ENCODE measurements around a stretch of chr6.

DNA sequence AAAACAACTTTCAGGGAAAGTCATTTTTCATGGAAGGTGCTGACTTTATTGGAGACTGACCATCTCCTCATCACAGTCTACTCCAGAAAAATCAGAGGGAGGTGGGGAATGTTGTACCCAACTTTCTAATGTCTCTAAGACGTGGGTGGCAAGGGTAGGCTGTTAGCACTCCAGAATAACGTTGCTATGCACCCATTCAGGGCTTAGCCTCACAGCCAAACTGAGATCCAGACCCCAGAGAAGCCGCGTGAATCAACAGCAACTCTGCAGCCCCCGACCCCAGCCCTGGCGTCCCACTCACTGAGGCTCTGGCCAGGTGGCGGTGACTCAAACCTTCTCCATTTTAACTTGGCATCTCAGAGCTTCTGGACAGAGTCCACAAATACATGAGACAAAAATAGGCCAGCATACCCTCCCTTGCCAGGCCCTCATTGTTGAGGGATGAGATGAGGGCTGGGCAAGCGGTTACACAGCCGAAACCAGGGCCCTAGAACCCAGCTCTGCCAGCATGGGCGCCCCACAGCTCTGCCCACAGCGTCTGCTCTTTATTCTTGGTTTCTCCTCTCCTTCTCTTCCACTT lies 118.4 kb downstream of the MYLK4 start:
- PRO-cap = no peak
- RAMPAGE, long total RNA, 3 experiments = no peak in any of the 3 experiments

DNA sequence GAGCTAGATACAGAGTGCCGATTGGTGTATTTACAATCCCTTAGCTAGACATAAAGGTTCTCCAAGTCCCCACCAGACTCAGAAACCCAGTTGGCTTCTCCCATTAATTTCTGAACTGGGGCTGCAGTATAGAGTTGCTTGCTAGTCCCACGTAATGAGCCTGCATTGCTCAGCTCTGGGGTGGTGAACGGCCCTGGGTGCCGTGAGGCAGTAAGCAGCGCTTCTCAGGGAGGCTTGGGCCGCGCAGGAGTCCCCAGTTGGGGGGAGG lies 2.1 kb upstream of the WRNIP1 start:
- PRO-cap = no peak
- RAMPAGE, long total RNA, 3 experiments = no peak in any of the 3 experiments

DNA sequence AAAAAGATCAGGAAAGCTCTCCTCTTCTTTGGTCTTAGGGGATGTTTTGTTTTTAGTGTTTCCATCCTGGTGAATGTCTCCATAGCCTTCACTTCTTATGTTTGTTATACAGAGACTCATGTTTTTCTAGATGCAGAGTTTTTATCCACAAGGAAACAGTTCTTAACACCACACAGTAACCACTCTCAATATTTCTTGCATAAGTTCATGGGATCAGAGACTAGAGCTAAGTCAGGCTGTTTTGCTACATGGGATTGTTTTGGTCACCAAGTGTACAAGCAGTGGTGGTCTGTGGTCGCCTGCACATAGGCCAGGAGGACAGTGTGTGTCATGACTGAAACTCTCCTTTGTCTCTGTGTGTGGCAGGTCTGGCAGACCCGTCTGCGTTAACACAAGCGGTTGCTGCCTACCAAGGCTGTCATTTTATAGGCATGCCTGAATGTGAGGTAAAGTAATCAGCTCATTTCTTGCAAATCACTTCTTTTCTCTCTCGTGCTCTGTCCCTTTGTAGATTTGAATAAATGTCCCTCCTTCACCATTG lies 18.8 kb downstream of the WRNIP1 start:
- PRO-cap = no peak
- RAMPAGE, long total RNA, 3 experiments = no peak in any of the 3 experiments

DNA sequence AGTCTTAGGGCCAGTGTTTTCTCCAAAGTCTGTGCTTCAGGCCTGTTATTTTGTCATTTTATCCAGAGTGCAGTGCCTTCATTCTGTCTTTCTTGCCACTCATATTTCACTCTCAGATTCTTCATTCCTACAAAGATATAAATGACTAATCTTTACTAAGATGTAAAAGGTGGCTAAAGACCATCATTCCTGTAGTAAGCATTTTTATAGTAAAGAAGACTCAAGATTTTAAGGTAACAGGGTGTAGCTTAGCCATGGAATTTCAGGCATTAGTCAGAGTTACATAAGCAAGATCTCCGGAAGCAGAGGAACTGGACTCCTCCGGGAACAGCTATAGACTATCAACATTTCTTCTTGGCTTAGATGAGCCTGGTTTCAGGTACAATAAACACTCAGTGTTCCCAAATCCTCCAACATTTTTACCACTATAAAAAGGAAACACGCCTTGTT lies 23.8 kb downstream of the SERPINB1 start:
- PRO-cap = no peak
- RAMPAGE, long total RNA, 3 experiments = no peak in any of the 3 experiments

DNA sequence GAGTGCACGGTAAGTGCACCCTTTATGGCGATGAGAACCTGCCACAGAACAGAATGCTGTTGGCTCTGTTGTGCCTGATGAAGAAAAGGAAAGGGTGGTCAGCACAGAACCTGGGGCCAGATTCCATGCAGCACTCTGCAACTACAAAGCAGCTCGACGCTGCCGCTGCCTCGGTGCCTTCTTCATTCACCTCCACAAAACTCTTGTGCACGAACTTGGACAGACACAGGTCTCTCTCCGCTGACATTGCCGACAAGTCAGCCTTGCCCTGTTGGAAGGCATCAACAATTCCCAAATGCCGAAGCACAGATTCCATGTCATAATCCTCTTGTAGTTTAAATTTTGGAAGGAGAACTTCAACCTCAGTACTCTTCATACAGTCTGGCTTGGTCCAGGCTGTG lies 13.0 kb downstream of the SERPINB9 start:
- PRO-cap = no peak
- RAMPAGE, long total RNA, 3 experiments = no peak in any of the 3 experiments

- PRO-cap = no peak
- RAMPAGE, long total RNA, 3 experiments = no peak in any of the 3 experiments
These were observed 12.1 kb downstream of the SERPINB9 start for GRCh38 chr6:2890849-2891501.

- PRO-cap = no peak
- RAMPAGE, long total RNA, 3 experiments = no peak in any of the 3 experiments
These were observed 33.0 kb downstream of the SERPINB6 start for GRCh38 chr6:2938388-2938709.

GRCh38 chr6:2965209-2965695 lies 6.1 kb downstream of the SERPINB6 start:
- PRO-cap = no peak
- RAMPAGE, long total RNA, 3 experiments = no peak in any of the 3 experiments

- PRO-cap = bidirectional peak, plus-strand start at chr6:2999878, minus-strand start at chr6:2999639
- RAMPAGE, long total RNA, 3 experiments = no peak in any of the 3 experiments
These were observed 647 bp upstream of the NQO2 start for GRCh38 chr6:2998718-2999776.

- PRO-cap = no peak
- RAMPAGE, long total RNA, 3 experiments = no peak in any of the 3 experiments
These were observed 22.5 kb downstream of the NQO2 start for GRCh38 chr6:3022135-3022617.

DNA sequence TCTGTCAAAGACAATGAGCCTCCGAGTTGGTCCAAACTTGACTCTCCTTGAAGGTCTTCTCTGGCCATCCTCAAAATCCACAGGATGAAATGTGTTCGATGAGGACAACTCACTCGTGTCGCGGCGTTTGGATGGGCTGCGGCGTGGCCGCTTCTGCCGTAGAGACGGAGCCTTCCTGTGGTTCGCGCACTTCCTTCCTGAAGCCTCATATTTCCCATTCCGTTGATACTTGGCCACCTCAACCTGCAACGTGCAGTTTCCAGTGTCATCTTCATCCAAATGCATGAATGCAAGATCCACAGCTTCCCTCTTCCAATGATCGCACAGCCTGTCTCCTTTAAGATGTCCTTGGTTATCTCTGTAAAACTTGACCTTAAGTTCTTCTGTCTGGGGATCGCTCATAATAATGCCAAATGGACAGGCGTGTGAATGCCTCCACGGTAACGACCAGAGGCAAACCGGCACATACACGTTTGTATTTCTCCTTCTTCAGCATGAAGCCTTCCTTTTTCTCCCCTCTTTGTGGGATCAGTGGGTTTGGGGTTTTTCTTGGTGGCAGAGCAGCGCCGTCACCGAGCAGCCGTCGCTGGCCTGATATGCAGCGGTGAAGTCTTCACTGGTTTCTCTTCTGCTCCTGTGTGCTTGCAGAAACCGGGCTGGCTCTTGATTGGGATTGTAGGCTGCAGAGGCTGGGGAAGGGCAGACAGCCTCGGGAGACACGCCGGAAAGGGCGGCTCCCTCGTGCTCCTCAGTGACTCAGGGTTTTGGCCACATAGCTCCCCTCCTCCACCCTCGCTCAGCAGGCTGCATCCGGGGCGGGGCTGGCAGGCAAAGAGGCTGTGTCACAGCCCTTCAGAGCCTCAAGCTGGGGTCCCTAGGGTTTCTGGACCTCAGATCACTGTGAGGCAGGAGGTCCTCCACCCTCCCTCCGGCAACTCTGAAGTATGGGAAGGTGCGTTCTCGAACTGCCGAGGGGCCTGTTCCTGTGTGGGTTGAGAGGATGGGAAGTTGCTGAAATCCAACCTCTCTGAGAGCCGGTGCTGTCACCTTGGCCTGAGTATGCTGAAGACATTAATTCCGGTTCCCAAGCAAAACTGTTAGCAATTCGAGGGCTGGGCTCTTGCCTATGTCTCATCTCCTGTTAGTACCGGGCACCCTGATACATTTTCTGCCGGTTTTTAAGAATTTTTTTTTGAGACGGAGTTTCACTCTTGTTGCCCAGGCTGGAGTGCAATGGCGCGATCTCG lies 24.0 kb downstream of the NQO2 start:
- PRO-cap = bidirectional peak, plus-strand start at position 809 of the sequence, minus-strand start at position 669 of the sequence
- RAMPAGE, long total RNA, 3 experiments = start-site peak on the minus strand in 3 of 3 experiments, centred at positions 636 to 673 of the sequence, 23 to 189 reads per replicate

GRCh38 chr6:3080856-3081167 lies 12.5 kb downstream of the RIPK1 start:
- PRO-cap = no peak
- RAMPAGE, long total RNA, 3 experiments = start-site peak on the plus strand in 1 of 3 experiments, at chr6:3081017-3081123 at its widest, 23 reads per replicate

DNA sequence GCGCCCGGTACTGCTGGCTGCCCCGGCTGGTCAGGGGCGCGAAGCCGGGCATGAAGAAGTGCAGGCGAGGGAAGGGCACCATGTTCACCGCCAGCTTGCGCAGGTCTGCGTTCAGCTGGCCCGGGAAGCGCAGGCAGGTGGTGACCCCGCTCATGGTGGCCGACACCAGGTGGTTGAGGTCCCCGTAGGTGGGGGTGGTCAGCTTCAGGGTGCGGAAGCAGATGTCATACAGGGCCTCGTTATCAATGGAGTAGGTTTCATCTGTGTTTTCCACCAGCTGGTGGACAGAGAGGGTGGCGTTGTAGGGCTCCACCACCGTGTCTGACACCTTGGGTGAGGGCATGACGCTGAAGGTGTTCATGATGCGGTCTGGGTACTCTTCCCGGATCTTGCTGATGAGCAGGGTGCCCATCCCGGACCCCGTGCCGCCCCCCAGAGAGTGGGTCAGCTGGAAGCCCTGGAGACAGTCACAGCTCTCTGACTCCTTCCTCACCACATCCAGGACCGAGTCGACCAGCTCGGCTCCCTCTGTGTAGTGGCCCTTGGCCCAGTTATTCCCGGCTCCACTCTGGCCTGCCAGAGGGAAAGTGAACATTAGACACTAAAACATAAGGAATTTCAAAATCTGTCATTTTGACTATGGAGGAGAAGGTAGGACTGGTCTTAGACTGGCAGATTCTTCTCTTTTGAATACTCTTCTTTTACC lies 2.8 kb downstream of the TUBB2A start:
- PRO-cap = no peak
- RAMPAGE, long total RNA, 3 experiments = no peak in any of the 3 experiments

- PRO-cap = no peak
- RAMPAGE, long total RNA, 3 experiments = no peak in any of the 3 experiments
These were observed 4.7 kb upstream of the TUBB2A start for GRCh38 chr6:3162009-3162473.

- PRO-cap = no peak
- RAMPAGE, long total RNA, 3 experiments = no peak in any of the 3 experiments
These were observed 2.2 kb upstream of the TUBB2B start for GRCh38 chr6:3229556-3230226.

- PRO-cap = no peak
- RAMPAGE, long total RNA, 3 experiments = no peak in any of the 3 experiments
These were observed 11.8 kb downstream of the PSMG4 start for GRCh38 chr6:3270346-3271081.

DNA sequence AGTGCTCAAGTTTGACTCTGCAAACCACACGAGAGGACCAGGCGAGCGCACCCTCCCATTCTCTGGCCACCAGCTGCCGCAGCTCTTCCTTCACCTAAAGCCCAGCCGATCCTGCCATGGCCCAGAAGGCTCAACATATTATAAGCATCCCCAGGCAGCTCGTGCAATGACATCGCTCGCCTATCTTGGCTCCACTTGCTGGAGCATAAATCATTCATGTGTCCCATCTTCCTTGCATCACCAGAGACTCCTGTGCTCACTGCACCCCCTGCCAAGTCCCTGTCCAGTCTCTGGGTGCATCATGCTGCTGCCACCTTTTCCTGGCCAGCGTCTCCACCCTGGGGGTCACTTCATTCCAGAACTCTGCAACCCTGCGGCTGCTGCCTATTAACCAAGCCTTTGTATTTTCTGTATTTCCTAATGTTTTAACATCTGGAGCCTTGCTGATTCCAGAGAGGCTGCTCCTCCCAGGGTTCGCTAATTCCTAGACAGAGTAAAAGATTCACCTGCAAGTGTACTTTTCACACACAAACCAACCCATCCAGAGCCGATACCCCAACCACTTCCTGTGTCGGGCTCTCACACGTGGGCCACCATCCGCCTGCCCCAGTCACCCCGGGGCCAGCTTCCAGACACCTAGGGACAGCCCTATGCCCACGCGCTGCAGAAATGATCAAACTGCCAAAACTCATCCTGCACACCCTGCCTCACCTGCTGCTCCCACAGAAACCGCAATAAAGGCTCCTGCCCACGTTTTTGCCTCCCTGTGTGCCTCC lies 59.2 kb downstream of the PSMG4 start:
- PRO-cap = no peak
- RAMPAGE, long total RNA, 3 experiments = start-site peak on the minus strand in 1 of 3 experiments, centred at positions 191 to 429 of the sequence, 7 to 8 reads per replicate

- PRO-cap = no peak
- RAMPAGE, long total RNA, 3 experiments = no peak in any of the 3 experiments
These were observed 59.9 kb downstream of the PSMG4 start for GRCh38 chr6:3318562-3319213.

GRCh38 chr6:3350900-3351912 lies 92.5 kb downstream of the PSMG4 start:
- PRO-cap = no peak
- RAMPAGE, long total RNA, 3 experiments = no peak in any of the 3 experiments

DNA sequence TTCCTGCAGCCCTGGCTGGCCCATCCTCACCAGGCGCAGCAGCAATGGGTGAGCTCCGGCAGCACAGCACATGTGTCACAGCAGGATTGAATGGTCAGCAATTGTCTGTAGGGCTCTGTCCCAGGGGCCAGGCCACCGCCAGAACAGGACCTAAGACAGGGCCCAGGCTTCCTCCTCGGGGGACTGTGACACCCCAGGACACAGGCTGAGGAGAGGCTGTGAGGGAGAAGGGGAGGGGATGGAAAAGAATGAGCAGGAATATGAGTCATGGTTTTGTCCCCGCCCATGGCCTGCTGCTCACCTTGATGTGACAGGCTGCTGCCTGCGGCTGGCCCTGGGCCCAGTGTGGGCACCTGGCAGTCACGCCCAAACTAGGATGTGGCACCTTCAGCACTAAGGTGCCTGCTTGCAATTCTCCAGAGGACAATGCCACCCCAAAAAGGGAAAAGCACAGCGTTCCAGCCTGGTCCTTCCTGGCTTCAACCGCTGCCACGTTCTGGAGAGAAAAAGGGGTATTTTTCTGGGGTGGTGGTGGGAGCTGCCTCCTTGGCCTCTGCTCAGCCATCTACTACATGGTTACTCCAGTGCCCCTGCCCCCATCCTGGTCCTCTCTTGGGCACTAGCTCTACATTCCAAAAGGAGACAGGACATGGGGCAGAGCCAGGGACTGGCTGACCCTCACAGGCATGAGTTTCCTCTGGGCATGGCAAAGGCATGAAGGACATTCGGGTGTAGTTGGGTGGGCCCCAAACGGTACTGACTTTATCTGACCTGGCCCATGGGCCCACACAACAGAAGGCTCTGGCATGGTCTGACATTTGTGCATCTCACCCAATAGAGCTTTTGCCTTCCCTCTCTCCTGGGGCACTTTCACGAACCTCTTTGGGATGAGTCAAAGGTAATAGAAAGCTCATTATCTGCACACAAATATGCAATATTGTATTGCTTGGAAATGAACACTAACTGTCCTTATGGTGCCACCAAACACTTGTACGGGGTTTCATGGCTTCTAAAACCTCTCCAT lies 93.3 kb downstream of the SLC22A23 start:
- PRO-cap = no peak
- RAMPAGE, long total RNA, 3 experiments = no peak in any of the 3 experiments